CMK (cell line): ENCODE measurements around a stretch of chr1.

DNA sequence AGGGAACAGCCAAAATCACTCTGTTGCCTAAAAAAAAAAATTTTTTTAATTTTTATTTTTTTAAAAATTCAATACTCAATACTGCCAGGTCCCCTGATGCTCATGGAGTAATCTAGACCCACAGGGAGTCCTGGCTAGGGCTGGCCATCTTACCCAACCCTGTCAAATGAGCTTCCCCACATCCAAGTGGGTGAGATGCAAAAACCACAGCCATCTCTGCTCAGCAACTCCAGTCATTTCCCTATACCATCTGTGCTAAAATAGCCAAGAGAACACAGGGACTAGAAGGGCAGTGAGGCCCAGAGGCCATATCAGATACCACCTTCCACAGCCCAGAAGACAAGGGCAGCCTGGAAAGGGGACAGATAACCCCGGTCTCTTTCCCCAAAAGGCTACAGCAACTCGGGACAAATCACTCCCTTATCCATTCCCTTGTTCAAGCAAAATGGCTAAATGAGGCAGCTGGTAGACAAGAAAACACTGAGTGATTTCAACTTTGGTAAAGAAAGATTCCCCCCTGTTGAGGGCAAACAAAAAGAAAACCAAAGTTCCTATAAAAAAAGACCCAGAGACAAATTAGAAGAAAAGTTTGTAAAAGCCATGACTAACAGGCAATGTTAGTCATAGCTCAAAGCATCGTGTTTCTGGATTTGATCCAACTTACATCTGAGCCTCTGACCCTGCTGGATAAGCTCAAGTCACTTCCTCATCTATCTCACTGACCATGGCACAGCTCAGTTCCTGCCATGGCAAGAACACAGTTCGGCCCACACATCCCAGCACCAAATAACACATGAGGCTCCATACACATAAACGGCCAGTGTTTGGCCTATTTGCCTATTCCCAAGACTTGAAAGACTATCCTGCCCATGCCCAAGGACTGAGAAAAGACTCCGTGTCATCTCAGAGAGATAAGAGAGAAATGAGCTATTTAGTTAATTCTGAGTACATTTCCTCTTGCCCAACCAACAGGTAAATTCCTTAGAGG lies 3.1 kb downstream of the LAMB3 start:
- RRBS, result no CpG with 5 or more reads among the region's 6 CpGs

DNA sequence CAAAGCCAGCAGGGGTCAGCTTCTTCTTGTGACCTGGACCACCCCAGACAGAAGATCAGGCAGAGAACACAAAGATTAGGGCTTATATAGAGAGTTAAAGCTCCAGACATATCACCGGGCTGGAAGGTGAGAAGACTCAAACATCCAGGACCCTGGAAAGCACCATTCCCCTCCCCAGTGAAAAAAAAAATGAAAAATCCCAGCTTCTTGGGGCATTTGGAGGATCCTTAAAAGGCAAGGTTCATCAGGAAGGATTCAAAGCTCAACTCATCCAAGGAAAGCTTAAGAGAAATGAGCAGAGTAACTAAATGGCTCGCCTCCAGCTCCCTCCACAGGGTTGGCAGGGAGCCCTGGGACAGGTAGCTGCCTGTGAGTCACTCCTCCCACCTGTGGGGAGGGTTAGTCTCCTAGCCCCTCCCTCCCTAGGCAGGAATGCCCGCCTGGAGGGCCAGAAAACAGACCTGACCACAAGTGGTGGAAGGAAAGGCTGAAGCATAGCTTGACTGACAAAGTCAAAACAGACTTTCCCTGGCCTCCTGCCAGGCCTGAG lies 624 bp upstream of the LAMB3 start:
- RRBS, result no CpG with 5 or more reads among the region's 3 CpGs

DNA sequence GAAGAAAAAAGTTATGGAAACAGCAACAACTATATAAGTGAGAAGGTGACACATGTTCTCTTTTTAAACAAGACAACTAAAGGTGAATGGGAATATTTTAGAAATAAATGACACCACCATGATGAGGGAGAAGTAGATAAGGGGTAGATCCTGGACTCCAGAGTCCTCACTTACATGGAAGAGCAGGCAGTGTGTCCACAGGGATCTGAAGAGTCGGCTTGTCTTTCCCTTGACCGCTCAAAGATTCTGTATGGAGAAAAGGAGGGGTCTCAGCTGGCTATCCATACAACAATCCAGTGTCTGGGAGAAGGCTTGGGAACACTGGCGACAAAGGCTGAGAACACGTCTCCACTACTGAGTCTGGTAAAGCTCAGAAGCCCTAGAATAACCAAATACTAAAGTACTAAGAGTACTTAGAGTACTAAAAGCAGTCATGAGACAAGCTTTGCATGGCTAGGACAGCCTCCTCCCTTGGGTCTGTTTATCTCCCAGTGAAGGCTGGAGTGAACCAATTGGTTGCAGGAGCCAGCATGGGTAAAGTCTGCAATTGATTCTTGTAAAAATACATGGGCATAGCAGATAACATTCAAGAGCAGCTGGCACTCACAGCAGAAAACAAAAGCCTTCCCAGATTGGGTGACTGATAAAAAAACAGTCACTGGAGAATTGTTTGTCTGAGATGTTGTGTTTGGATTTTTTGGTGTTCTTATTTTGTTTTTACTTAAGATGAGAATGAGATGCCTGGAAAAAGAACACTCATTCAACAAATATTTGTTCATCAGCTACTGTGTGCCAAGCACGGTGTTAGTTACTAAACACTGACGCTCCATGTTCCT lies 3.9 kb downstream of the IRF6 start:
- RRBS, result no CpG with 5 or more reads among the region's 6 CpGs

- RRBS, result no CpG with 5 or more reads among the region's 10 CpGs
These were observed 47.7 kb downstream of the UTP25 start for GRCh38 chr1:209875410-209876021.

- RRBS, result no CpG with 5 or more reads among the region's 17 CpGs
These were observed 4.6 kb downstream of the SERTAD4 start for GRCh38 chr1:210236850-210237938.

DNA sequence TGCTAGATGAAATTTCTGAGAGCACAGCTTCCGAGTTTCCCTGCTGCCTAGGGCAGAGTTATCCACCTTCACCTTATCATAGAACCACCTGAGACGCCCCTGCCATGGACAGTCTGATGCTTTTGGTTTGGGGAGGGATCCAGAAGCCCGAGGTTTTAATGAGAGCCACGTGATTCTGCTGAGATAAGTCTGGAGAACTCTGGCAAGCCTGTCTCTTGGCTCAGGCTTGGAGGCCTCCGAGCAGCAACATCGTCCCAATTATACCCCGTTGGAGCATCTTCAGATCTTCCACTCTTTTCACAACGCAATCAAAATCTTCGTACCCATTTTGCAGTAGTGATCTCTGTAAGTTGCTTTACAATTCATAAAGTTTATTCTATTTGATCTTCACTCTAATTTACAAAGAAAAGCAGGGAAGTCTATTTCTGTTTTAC lies 645 bp upstream of the HHAT start:
- RRBS, result no CpG with 5 or more reads among the region's 9 CpGs

GRCh38 chr1:210438908-210439970 lies 110.5 kb downstream of the HHAT start:
- RRBS, result no CpG with 5 or more reads among the region's 7 CpGs

DNA sequence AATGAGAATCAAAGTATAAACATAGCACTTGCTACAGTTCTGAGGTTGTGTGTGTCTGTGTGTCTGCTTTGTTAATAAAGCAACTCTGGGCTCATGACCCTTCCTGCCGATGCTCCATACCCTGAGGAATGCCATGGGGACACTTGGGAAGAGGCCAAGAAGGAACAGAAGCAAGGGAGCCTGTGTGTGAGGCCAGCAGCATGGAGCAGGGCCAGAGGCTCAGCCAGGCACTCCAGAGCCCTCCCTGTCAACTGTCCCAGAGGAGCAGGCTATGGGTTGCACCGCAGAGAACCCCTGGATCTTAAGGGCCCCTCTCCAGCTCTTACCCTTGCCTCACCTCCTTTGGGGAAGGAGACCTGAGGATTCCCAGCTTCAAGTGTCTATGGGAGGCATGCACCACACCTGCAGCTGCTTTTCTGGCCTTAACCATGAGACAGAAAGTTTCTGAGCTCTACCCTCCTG lies 353.6 kb downstream of the HHAT start:
- RRBS, result no CpG with 5 or more reads among the region's 2 CpGs

DNA sequence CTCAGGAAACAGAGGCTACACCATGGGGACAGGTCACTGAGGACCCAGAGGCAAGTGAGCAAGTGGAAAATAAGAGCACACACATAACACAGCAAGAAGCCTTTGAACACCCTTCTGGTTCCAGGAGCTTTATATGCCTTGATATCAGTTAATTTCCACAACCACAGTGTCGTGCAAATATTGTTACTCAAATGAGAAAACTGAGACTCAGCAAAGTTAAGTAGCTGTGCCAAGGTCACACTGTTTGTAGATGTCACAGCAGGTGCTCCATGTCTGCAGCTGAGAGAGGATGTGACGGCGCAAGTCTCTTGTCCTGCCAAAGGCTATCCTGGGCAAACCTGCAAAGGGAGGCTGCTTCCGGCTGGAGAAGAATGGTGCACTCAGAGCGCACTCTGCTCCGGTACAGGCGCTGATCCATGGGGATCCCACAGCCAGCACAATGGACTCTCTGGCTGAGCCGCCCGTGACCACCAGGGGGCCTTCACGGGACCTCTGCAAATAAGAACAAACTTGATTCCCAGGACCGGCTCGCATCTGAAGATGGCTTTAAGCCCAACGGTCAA lies 22.1 kb downstream of the RD3 start:
- RRBS, result no CpG with 5 or more reads among the region's 13 CpGs

- RRBS, result no CpG with 5 or more reads among the region's 7 CpGs
These were observed 25.1 kb upstream of the RD3 start for GRCh38 chr1:211516936-211517521.

GRCh38 chr1:211538416-211538789 lies 40.6 kb downstream of the SLC30A1 start:
- RRBS, result no CpG with 5 or more reads among the region's 6 CpGs

DNA sequence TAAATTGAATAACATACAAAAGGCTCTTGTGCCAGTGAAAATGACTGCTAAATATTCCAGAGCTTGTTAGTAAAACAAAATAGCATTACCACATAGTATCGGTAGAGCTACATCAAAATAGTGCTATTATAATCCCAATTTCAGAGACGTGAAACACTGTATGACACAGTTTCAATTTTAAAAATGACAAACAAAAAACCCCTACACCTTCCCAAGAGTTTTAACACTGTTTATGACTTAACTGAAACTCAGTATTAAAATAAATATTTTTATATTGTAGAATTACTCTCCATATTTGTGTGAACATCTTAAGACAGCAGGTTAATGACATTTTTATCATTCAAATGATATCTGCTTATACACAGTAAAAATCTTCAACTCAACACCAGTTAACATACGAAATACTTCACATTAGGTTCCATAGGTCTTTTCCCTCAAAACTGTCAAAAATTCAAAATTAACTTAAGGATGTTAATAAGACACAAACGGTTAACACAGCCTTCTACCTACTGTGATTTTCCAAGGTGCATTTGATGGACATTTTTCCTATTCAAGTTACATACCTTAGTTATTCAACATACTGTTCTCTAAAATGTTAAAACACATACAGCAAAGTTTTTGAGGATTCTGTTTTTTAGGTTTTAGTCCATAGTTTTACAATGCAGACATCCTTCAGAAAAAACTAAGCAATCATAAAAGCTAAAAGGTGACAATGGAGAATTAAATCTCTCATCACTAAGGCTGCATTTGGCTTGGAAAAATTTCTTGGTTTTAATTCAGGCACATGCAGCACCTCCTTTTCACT lies 6.7 kb downstream of the SLC30A1 start:
- RRBS, result no CpG with 5 or more reads among the region's 4 CpGs

- RRBS, result no CpG with 5 or more reads among the region's 8 CpGs
These were observed 34.4 kb upstream of the SLC30A1 start for GRCh38 chr1:211613140-211613916.

- RRBS, result no CpG with 5 or more reads among the region's 9 CpGs
These were observed 5.5 kb upstream of the NEK2 start for GRCh38 chr1:211680734-211681411.

GRCh38 chr1:212057842-212059183 lies 22.8 kb downstream of the DTL start:
- RRBS, result no CpG with 5 or more reads among the region's 4 CpGs

- RRBS, result no CpG with 5 or more reads among the region's 3 CpGs
These were observed 72.0 kb downstream of the DTL start for GRCh38 chr1:212107425-212108144.

DNA sequence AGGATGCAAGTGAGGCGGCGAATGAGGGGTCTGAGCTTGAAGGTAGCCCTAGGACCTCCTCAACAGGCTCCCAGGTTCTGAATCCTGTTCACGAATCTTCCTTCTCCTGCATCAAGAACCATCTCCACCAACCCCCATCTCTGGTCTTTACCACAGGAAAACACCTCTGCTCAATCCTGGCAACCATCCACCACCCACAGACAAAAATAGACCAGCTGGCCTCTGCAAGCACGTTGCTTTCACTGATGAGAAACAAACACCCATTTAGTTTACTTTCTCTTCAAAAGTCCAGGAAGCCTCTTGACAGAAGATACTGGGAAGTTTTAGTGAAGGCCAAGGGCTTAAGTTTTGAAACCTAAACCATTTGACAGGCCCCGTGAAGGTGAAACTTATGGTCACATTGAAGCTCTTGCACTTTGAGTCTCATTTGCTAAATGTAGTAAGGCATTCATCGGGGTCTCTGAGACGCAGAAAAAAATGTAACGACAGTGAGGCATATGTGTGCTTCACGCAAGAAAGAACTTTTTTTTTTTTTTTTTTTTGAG lies 122.6 kb upstream of the PPP2R5A start:
- RRBS, result no CpG with 5 or more reads among the region's 9 CpGs

GRCh38 chr1:212312009-212312359 lies 26.8 kb downstream of the PPP2R5A start:
- RRBS, result no CpG with 5 or more reads among the region's 1 CpG